Colic lymph node (tissue), 1 donor: ENCODE measurements around a stretch of chr18.

DNA sequence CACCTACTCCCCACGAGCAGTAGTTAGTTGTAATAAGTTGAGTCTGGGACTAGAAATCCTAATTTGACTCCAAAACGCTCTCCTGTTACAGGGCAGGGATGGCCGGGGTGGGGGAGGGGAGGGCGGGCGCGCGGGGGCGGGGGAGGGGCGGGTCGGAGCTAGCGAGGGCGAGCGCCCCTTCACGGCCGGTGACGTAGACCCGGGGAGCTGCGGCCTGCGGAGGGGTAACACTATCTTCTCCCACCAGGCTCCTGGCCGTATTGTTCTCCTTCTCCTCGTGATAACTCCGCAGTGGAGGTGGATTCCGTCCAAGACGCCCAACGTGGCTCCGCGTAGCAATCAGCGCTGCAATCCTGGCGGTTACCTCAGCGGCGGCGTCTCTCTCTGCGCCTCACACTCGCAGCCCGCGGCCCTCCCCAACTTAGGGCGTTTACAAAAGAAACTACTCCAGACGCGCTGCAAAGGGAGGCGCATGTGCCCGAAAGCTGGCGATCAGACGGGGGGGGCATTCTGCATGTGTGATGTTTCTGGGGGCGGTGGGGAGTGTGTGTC is 1.1 kb upstream of the ZNF516 start:
- PRO-cap: unidirectional peak, plus-strand start at position 191 of the sequence; bidirectional peak, plus-strand start at position 368 of the sequence, minus-strand start at position 355 of the sequence

DNA sequence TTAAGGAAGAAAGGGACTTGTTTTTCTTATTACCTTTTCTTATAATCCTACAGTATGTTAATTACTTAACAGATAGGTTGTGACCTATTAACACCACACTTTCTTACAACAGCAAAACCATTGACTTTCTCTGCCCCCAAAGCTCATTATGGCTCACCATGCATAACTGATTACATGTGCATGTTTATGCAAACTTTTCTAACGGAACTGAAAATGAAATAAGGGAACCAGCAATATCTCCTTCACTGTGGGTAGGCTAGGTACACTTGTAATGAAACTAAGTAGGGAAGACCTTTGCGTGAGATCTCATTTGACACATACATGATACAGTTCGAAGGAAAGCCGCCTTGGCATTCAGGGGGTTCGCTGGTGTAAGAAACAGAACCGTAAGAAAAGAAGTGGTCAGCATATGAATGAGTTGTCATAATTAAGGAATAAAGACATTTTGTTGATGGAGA is 4.9 kb upstream of the ZNF516 start:
- PRO-cap: unidirectional peak, plus-strand start at position 245 of the sequence

GRCh38 chr18:76503417-76503967 is 8.4 kb upstream of the ZNF516 start:
- PRO-cap: no peak

GRCh38 chr18:76707789-76707998 is 114.7 kb upstream of the ZNF236 start:
- PRO-cap: no peak

DNA sequence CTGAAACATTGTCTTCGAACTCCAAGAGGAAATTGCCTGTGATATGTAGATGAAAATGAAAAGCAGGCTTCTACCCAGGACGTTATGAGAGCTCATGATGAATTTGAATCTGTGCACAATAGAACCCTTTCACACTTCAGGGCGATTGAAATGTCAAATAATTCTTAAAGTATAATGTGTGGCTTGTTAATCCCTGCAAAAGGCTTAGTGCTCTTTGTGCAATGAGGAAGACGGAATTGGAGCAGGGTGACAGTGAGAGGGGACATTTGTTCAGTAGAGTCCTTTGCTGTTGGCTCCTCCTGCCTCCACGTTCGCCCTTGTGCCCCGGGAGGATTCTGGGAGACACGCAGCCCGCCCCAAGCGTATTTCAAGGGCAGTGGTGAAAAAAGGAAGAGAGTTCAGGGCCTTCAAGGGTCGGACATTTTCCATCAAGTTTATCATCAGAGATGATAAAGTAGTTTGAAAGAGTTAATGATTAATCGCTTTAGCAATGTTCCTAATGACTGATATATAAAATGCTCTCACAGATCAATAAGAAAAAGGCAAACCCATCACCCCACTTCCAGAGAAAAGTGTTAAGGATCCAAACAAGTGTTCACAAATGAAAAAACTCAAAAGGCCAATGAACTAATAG is 50.8 kb upstream of the ZNF236 start:
- PRO-cap: no peak

DNA sequence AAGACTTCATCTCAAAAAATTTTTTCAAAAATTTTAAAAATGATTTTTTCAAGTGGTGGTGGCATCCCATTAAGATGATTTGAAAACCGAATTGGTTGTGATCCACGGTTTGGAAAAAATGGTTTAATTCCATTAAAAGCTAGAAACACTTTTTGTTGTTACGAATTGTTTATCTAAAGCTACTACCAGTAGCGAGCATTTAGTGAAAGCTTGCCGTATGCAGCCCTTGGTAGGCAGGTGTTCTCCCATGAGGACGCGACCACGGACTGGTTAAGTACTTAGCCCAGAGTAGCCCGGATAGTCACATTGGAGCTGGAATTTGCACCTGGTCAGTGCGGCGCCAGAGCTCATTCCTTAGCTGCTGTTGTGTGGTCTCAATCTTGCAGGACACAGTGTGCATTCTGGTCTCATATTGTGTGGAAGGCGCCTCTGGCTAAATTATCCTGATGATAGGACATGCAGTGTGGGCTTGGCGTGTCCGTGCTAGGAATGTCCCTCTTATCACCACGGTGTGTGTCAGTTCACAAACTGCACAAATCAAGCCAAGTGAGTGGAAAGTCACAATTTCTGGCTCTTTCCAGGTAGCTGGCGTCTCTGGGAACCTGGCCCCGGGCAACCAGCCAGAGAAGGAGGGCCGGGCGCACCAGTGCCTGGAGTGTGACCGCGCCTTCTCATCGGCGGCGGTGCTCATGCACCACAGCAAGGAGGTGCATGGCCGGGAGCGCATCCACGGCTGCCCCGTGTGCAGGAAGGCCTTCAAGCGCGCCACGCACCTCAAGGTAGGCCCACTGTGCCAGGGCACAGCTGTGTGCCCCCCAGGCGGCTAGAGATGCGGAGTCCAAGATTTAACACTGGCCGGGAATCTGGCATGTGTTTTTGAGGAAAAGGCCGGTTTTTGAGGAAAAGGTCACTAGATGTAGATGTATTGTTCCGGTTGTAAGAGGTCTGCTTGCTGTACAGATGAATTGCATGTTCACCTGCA is 133.3 kb downstream of the ZNF236 start:
- PRO-cap: no peak

DNA sequence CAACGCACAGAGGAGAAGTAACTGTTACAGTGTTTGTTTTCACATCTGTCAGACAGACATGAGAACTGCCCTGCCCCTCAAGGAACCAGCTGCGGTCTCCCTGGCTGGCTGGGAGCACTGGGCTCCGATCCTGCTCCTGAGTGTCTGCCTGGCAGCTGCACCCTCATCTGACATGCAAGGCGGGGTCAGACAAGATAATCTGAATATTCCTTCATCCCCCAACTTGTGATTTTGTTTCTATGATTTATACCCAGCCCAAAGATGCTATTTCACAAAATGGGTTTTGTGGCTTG is 75.5 kb downstream of the MBP start:
- PRO-cap: no peak

GRCh38 chr18:77089939-77091035 is 42.3 kb downstream of the MBP start:
- PRO-cap: no peak

GRCh38 chr18:77092204-77093228 is 40.1 kb downstream of the MBP start:
- PRO-cap: no peak

DNA sequence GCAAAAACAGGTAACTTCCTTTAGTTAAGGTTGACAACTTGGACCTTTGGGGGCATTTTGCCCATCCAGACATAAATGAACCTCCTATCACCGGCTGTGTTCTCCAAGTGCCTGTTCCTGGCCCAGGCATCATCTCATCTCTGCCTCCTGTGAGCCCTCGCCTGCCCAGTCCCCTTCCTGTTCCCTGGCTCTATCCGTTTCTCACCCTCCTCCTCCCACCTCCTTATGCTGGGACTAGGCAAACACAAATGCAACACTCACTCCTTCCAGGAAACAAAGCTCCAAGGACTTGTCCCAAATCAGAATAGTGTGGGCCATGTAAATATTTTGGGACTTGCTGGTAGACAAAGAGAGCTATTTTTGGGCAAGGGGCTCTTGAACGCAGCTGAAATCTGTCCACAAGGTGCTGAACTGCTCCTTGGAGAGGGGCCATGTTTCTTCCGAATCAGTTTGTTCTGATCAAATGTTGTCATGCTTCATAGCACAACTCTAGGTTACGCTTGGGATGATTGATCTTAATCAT is 25.3 kb downstream of the MBP start:
- PRO-cap: no peak

DNA sequence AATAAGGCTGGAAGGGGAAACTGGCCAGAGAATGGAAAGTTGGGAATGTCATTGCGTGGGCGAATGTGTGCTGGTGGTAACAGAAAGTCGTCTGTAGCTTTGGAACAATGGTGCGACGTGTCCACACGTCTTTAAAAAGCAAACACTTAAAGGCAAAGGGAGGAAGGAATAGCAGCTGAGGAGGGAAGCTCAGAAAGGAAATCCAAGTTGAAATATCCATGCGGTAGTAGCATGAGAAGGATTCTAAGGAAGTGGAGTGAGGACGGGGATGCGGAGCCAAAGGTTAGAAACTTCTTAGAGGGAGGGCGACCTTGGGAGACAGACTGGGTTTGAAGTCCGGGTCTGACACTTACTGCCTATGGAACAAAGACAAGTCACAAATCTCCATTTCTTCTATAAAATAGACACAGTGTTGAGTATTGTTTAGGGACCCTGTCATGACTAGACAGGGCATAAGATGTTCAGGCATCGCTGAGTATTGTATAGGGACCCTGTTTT is 469.3 kb upstream of the SALL3 start:
- PRO-cap: no peak

- PRO-cap: unidirectional peak, plus-strand start at chr18:79399375; bidirectional peak, plus-strand start at chr18:79399472, minus-strand start at chr18:79399446; bidirectional peak, plus-strand start at chr18:79399511, minus-strand start at chr18:79399529
Observed at GRCh38 chr18:79399195-79399745, 3.5 kb downstream of the NFATC1 start.

DNA sequence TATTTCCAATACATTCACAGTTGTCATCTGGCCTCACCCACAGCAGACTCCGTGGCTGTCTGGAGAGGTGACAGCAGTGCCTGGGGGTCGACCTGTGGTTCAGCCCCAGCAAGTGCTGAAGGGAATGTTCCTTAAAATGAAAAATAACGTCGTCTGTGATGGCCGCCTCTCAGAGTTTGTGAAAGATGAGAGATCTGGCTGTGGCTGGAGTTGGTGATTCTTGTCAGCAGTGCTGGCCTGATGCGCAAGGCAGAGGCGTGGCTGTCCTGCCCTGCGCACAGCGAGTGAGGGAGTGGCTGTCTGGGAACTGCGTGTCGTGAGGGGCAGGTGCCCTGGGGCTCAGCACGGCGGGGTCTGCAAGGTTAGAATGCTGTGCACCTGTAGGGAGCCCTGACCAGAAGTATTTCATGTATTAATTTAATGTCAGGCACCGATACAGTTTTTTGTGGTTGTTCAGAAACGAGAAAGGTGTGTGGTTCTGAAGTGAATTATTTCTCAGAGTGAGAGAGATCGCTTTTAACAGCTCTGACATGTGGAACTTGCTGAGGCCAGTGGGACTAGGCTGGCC is 8.8 kb downstream of the NFATC1 start:
- PRO-cap: bidirectional peak, plus-strand start at position 345 of the sequence, minus-strand start at position 178 of the sequence

- PRO-cap: no peak
Observed at GRCh38 chr18:79423800-79424475, 28.2 kb downstream of the NFATC1 start.

- PRO-cap: no peak
Observed at GRCh38 chr18:79485091-79485651, 89.4 kb downstream of the NFATC1 start.

DNA sequence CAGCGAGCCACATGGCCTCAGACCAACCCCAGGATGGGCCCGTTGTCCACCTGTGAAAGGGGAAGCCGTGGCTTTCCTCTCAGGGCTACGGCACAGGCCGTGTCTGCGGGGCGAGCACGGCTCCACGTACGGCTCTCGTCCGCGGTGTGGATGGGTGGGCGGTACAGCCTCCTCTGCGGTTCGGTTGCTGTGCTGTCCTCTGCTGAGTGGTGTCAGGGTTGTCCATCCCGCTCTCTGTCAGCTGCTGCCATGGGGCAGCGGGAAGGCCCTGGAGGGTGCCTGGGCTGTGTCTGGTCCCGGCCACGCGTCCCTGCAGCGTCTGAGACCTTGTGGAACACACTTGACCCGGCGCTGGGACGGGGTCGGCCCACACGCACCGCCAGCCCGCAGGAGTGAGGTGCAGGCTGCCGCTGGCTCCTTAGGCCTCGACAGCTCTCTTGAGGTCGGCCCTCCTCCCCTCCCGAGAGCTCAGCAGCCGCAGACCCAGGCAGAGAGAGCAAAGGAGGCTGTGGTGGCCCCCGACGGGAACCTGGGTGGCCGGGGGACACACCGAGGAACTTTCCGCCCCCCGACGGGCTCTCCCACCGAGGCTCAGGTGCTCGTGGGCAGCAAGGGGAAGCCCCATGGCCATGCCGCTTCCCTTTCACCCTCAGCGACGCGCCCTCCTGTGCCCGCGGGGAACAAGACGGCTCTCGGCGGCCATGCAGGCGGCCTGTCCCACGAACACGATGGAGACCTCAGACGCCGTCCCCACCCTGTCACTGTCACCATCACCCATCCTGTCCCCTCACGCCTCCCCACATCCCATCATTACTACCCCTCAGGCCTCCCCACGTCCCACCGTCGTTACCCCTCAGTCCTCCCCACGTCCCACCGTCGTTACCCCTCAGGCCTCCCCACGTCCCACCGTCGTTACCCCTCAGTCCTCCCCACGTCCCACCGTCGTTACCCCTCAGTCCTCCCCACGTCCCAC is 128.8 kb downstream of the NFATC1 start:
- PRO-cap: bidirectional peak, plus-strand start at position 643 of the sequence, minus-strand start at position 394 of the sequence

DNA sequence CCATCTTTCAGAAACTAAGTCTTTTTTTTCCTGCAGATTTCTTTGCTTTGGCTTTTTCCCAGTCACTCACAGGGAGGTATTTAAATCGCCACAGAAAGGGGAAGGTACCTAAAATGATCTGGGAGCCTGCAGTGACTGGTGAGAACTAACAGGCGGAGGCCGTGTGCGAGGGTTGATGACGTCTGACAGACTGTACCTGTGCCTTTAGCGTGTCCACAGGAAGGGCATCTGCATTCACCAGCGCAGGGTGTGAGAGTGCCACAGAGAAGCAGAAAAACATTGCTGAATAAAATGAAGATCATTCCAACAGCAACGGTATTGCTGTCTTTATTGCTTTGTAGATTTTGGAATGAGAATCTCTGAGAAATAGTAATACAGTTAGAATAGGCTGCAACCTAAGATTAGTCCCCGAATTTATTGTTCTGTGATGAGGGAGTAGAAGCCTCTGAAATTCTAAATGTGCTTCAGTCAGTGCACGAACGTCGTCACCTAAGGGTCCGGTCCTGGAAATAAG is 5.7 kb downstream of the CTDP1 start:
- PRO-cap: no peak

DNA sequence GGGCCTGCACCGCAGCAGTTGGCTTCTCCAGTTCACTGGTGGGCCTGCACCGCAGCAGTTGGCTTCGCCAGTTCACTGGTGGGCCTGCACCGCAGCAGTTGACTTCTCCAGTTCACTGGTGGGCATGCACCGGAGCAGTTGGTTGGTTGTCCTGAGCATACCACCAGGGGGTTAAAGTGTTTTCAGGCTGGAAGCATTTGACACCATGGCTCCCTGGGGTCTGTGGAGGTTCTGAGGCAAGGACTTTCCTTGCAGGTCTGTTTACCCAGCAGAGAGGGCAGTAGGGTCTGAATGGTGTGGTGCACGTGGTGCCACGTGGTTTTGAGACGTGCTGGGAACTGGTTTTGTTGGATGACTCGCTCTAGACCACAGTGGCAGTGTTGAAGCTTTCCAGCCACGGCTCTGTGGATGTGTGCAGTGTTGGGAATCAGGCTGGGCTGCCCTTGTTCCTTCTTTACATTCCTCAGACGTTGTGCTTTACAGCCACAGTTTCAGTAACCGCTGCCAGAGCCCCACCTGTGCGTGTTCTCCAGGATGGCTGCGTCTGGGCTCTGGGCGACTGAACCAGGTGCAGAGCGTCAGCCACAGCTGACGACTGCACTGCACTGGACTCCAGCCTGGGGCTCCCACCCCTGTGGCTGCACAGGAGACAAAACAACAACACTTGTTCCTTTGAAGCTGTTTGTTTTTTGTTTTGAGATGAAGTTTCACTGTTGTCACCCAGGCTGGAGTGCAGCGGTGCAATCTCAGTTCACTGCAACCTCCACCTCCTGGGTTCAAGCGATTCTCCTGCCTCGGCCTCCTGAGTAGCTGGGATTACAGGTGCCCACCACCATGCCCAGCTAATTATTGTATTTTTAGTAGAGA is 8.2 kb downstream of the CTDP1 start:
- PRO-cap: no peak

DNA sequence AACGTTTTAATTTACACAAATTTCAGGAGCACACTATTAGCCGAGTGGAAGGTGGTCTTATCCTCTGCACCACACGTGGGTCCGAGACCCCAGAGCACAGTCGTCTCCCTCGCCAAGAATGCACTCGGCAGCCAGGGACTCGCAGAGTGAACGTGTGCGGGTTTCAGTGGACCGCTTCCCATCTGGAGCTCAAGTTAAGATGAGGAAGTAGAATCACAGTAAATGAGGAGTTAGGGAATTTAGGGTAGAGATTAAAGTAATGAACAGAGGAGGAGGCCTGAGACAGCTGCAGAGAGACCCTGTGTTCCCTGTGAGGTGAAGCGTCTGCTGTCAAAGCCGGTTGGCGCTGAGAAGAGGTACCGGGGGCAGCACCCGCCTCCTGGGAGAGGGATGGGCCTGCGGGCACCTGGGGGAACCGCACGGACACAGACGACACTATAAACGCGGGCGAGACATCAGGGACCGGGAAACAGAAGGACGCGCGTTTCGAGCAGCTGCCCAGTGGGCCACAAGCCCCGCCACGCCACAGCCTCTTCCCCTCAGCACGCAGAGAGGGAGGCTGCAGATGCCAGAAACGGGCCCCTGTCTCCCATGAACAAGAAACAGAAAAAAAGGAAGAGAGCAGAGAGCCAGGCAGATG is 5.5 kb upstream of the KCNG2 start:
- PRO-cap: no peak

DNA sequence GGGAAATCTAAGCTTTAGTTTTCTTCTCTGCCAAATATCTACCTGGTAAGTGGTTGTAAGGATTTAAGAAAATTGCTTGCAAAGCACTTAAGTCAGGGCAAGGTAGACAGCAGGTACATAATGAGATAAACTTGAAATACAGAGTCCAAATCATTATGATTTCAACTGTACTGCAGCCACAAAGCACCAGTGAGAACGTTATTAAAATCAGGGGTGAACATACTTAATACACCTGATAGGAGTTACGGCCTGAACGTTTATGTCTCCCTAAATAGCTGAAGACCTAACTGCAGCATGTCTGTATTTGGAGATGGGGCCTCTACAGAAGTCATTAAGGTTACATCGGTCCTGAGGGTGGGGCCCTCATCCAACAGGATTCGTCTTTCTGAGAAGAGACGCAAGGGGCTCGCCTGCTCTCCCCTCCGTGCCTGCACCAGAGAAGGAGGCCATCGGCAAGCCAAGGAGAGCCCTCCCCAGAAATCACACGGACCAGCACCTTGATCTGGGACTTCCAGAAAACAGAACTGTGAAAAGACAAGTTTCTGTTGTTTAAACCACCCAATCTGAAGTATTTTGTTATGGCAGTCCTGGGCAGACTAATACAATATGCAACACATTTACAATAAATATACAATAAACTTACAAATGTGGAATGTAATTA is 5.9 kb downstream of the HSBP1L1 start:
- PRO-cap: no peak